A375 (cell line): ENCODE measurements around a stretch of chr3.

GRCh38 chr3:71872857-71873329, 87.9 kb upstream of the PROK2 start:
- RAMPAGE, long total RNA: no peak

GRCh38 chr3:72097017-72097728, 312.2 kb upstream of the PROK2 start:
- RAMPAGE, long total RNA: no peak

DNA sequence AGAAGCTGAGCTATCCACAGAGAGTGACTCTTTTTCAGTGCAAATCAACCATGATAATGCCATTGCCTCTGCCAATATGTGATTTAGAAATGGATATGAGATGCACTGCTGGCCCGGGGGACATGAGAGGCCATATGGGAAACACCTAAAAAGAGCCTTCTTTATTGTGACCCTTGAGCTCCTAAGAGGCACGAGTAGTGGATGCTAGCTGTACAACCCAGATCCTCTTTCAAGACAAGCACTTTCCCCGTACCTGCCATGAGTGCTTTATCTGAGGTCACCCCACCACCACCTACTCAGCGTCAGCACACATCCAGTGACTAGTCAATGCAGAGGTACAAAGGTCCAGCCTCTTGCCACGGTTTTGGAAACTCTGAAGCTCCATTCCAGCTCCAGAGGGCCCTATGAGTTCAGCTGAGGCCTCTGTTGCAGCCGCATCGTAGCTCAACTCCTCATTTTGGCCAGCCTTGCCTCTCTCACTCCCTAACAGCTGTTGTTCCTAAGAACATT, 404.9 kb upstream of the PROK2 start:
- RAMPAGE, long total RNA: no peak

- RAMPAGE, long total RNA: no peak
These were observed 522.1 kb upstream of the PROK2 start for GRCh38 chr3:72306820-72307679.

GRCh38 chr3:72317389-72317989, 530.8 kb downstream of the SHQ1 start:
- RAMPAGE, long total RNA: no peak

DNA sequence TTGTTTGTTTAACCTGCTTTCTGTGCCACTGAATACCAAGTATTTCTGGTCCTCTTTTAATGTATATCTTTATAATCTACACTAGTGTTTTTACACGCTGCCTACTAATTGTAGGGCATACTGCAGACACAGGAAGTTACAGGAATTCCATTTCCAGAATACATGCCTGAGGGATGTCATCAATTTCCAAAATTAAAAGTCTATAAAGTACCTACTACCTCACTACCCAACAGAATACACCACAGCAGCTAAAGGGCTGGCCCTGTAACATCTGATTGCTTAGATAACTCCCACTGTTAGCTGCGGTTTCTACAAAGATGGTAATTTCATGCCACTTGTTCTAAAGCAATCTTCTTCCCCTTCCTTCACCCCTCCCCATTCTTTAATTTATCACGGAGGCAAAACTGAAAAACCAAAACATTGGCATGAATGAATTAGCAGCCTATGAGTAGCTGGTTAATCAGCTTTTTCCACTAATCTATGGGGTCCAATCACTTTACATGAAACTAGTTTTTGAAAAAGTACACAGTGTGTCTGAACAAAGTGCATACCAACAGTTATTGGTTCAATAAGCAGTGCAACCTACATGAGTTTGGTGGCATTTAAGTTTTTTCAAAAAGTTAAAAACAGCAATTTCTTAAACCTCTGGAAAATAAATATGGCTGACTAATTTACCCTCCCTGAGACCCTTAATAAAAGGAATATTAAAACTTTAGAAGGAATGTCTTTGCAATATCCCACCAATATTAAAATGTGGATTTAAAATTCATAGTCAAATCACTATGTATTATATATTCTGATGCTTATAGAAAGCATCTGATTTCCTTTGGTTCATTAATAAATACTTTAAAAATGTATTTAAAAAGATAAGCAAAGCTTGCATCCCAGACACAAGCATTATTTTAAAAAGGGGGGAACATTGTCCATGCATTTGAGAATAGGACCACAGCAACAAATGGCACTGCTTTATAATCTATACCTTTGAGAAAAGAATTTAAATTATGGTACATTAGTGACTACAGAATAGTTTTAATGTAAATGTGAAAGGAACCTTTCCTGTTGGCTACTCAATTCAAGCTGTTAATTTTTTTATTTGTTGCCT, 472.4 kb downstream of the SHQ1 start:
- RAMPAGE, long total RNA: no peak

- RAMPAGE, long total RNA: no peak
These were observed 442.7 kb downstream of the SHQ1 start for GRCh38 chr3:72405349-72406052.

- RAMPAGE, long total RNA: no peak
These were observed 400.7 kb downstream of the SHQ1 start for GRCh38 chr3:72447371-72448147.

GRCh38 chr3:72750326-72750989, 97.8 kb downstream of the SHQ1 start:
- RAMPAGE, long total RNA: no peak

DNA sequence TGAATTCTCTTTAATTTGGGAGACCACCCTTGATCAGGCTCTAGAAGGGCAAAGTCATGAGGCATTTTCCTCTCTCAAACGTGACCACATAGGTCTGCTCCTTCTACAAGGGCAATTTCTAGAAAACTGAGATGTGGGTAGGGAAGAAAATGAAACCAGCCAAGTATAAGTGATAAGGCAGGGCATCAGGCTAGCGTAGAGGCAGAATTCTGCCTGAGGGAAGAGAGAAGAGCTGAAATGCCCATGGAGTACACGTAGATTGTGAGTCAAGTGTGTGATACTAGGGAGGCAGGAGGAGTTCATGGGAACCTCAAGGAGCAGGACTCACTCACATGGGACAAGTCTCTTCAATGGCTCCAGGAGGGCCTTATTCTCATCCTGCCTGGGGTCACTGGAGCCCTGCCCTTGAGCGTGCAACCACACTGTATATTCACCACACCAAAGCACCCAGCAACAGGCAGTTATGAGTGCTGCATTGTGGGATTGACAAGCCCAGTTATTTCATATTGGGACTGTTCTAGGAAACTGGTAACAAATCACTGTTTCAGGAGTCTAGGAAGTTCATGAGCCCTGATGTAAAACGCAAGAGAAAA, 34.8 kb upstream of the PPP4R2 start:
- RAMPAGE, long total RNA: no peak

- RAMPAGE, long total RNA: no peak
These were observed 17.0 kb upstream of the PPP4R2 start for GRCh38 chr3:72979478-72980137.

DNA sequence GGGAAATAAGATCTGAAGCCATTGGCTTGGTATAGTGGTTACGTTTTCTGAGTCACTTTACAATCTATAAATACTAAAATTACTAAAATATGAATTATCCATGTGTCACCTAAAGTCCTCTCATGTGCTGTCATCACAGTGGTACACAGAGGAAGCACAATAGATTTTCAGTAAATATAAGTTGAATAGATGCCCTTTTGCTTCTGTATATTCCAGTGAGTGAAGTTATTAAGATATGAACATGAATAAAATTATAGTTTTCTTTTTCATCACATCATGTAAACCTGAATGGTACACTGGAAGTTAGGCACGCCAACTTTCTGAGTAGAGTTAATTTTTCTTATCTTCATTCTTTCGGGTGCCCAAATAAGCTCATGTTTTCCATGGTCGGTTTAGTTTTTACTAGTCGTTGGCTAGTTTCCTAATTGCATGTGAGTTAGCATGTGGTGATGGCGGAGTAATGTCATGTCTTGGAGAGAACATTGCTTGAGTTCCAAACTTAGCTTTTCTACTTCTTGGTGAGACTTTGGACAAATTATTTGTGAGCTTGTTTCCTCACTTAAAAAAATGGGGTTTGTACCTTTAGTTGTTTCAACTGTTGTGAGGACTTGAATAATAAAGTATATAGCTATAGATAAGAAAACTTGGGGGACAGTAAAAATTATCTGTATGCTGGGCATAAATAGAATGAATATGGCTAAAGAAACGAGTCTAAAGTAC, 11.6 kb downstream of the PPP4R2 start:
- RAMPAGE, long total RNA: no peak

- RAMPAGE, long total RNA: no peak
These were observed 6.9 kb downstream of the EBLN2 start for GRCh38 chr3:73068228-73068896.

- RAMPAGE, long total RNA: no peak
These were observed 95.2 kb upstream of the PDZRN3 start for GRCh38 chr3:73719893-73720292.

- RAMPAGE, long total RNA: no peak
These were observed 161.7 kb upstream of the PDZRN3 start for GRCh38 chr3:73786247-73786965.

DNA sequence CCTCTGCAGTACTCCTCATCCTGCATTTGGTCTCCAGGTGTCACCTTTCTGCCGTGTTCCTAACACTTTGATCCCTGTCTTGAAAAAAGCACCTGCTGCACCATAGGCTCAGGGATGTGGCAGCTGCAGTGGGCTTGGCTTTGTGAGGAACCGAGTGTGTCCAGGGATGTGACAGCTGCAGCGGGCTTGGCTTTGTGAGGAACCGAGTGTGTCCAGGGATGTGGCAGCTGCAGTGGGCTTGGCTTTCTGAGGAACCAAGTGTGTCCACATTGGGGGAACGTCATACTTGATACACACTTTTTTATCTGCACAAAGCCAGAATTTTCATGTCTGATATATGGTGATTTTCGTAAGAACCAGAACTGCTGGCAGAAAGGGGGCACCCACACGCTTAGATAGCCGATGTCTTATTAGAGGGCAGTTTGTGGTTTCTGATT, 241.7 kb upstream of the FRG2C start:
- RAMPAGE, long total RNA: no peak

- RAMPAGE, long total RNA: no peak
These were observed 229.4 kb upstream of the FRG2C start for GRCh38 chr3:75434707-75435232.

DNA sequence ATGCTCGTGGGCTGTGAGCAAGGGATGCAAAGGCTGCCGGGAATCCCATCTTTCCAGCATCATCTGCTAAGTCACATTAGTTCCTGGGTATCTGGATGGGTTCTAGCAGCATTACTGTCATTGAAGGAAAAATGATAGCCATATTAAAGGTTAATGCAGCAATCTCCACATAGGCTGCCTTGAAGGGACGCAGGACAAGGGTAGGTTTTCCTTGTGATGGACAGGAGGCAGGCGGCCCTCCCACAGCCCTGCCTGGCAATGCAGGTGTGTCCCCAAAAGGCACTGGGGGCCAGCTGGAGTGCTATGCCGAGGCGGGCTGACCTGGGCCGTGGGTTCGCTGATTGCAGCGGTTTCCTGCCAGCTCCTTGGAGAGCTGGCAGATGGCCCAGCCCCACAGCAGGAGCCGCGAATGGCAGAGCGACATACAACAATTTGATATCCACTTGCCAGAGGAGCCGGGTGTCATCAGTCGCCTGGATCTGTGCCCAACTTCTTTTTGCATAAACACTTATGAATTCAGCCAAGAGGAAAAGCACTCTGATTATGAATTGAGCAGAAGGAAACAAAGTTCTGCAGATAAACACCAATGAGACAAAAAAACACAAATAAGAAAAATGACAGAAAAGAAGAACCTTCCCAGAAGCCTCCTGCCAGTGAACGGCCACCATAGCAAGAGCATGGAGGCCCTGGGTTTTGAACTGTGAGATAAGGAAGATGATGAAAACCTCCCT, 210.8 kb upstream of the FRG2C start:
- RAMPAGE, long total RNA: no peak

DNA sequence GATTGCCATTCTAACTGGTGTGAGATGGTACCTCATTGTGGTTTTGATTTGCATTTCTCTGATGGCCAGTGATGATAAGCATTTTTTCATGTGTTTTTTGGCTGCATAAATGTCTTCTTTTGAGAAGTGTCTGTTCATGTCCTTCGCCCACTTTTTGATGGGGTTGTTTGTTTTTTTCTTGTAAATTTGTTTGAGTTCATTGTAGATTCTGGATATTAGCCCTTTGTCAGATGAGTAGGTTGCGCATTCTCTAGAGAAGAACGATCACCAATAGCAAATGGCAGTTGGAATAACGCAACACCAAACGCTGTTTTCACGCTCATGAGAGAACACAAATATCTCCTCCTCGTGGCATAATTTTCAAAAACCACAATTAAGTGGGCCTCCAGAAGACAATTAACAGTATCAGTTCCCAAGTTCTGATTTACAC, 859.9 kb upstream of the ROBO1 start:
- RAMPAGE, long total RNA: no peak

DNA sequence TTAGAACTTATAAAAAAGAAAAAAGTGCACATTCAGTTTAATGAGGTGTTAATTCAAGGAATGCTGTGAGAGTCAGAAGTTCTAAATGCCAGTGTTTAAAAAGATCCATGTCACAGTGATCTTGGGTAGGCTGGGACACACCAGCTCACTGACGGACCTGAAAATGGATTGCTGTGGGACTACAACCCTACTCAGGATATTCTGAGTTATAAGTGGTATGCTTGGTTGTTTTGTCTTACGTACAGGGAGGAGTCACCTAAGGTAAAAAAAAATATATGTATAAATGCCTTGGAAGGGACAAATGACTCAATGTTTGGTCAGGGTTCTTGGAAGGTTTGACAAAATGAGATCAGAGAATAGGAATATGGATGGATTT, 767.4 kb downstream of the GBE1 start:
- RAMPAGE, long total RNA: no peak